Left lobe of liver (tissue), 1 donor: ENCODE data around the genes DBN1, N4BP3 and CLK4.

DNA sequence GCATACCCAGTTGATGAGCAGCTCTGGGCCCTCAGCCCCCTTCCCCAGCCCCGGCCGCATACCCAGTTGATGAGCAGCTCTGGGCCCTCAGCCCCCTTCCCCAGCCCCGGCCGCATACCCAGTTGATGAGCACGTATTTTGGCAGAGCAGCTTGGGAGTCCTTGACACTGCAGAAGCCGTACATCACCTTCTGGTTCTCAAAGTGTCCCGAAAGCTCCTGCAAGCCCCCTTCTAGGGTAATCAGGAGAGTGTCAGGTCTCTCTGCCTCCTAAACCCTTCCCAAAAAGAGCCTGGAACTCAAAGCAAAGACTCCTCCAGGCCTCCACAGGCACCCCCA is 5.5 kb downstream of the DBN1 start:
- PRO-cap: no peak

DNA sequence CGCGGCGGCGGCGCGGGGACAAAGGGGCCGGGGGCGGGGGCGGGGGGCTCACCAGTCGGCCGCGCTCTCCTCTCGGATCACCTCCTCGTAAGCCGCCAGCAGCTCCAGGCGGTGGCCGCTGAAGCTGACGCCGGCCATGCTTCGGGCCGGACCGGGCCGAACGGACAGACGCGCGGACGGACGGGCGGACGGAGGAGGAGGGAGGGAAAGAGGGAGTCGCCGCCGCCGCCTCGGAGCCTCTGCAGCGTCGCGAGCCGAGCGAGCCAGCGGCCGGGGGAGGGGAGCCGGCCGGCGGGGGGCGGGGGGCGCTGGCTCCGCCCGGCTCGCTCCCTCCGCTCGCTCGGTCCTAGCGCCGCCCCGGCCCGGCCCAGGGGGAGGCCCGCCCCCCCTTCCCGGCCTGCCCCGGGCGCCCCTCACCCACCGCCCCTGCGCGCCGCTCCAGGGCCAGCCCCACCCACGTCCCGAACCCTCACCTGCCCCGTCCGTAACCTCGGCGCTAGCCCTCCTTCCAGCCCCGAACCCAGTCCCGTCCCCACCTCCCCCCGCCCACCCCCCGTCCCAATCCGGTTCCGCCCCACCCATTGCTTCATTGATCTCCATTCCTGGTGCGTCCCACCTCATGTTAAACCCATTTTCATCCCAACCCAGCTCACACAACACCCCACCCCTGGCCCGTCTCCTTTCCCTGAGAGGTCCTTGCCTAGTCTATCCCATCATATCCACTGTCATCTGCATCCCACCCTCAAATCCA is at the start of gene DBN1:
Gene DBN1, minus strand, starts transcription at position 251 of the 751 bp plus-strand sequence.
- PRO-cap: unidirectional peak, minus-strand start at position 241 of the sequence

DNA sequence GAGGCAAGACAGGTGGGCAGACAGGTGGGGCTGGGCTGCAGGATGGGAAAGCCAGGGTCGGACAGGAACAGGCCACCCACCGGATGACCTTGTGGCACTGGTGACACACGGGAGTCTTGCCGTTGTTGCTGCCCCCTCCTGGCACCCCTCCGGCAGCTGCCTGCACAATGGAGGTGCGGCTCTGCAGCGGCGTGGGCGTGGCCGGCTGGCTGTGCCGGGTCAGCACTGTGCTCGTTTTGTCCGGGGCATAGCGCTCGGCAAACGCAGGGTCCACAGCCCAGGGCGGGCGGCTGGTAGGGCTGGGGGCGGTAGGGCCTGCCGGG is 8.1 kb downstream of the PDLIM7 start:
- PRO-cap: no peak

- PRO-cap: no peak
These were observed 307 bp downstream of the DDX41 start for GRCh38 chr5:177516448-177516859.

GRCh38 chr5:177532328-177532786 is 15.6 kb upstream of the DDX41 start:
- PRO-cap: no peak

GRCh38 chr5:177552839-177553678 is 1.3 kb downstream of the FAM193B start:
- PRO-cap: bidirectional peak, plus-strand start at chr5:177553001, minus-strand start at chr5:177552998; unidirectional peak, plus-strand start at chr5:177553001; unidirectional peak, plus-strand start at chr5:177553075; unidirectional peak, plus-strand start at chr5:177553546

- PRO-cap: no peak
These were observed 89.1 kb downstream of the B4GALT7 start for GRCh38 chr5:177689034-177689428.

DNA sequence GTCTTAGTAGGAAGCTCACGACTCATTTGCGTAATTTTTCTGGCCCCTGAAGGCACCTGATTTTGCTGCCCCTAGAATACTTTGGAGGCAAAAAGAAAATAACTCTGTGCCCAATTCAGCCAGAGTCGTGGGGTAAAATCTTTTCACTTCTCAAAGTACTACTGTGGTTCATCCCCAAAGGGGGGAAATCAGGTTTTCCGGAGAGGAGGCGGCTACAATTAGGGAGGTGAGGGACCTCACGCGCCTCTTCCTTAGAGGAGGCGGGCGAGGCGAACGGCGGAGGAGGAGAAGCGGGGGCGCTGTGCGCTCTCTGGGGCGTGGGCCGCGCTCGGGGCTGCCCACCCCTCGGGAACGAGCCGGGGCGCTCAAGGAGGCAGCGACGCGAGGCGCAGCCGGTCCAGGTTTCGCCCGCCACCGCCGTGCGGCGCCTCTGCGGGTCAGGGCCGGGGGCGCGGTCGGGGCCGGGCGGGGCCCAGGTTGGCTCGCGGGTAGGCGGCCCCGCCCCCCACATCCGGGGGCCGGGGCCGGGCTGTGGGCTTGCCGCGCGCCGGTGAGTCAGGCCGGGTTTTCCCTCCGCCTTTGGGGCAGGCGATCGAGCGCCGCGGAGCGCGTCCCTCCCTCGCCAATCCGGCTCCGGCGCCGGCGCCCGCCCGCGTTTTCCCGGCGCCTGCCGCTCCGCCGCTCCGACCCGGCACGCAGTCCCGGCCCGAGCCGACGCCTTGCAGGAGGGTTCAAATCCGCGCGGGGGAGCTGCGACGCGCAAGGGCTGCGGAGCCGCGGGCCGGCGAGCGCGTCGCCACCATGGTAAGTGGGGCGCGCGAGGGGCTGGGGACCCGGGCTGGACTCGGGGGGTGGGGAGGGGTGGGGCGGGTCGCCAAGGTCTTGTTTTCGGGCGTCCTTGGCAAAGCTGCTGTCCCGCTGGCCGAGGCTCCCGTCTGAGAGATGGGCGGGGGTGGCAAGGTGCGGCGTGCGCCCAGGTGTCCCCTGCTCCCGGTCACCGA is at the start of gene N4BP3:
Gene N4BP3, plus strand, starts transcription at position 565 of the 1,001 bp plus-strand sequence.
- PRO-cap: no peak

DNA sequence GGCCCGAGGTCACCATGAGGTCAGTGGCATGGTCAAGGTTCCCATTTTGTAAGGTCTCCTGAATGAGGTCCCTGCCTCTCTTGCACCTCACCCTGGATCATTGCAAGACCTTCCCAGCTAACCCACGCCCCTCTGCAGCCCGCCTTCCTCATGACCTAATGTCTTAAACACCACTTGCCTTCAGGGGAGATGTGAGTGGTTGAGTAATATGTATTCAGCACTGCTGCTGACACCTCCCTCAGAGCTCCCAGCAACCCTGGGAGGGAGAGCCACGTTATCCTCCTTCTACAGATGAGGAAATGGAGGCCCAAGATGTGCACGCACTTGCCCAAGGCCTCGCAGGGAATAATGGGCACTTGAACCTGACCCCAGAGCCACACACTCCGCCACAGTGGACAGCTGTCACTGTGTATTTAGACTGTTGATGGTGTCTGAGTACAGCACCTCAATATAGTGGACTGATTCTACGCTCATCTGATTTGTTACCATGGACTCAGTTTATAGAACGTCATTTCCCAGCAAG is 7.2 kb downstream of the NHP2 start:
- PRO-cap: no peak

- PRO-cap: bidirectional peak, plus-strand start at chr5:178204533, minus-strand start at chr5:178204365
These were observed 203 bp upstream of the HNRNPAB start for GRCh38 chr5:178204215-178204445.

GRCh38 chr5:178209157-178209592 is 4.8 kb downstream of the HNRNPAB start:
- PRO-cap: no peak

GRCh38 chr5:178212780-178213643 is 8.7 kb downstream of the HNRNPAB start:
- PRO-cap: bidirectional peak, plus-strand start at chr5:178213369, minus-strand start at chr5:178213370

DNA sequence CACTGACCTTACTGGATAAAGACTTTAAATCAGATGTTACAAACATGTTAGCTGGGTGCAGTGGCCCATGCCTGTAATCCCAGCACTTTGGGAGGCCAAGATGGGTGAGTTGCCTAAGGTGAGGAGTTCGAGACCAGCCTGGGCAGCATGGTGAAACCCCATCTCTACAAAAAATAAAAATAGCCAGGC is 12.3 kb downstream of the HNRNPAB start:
- PRO-cap: no peak

DNA sequence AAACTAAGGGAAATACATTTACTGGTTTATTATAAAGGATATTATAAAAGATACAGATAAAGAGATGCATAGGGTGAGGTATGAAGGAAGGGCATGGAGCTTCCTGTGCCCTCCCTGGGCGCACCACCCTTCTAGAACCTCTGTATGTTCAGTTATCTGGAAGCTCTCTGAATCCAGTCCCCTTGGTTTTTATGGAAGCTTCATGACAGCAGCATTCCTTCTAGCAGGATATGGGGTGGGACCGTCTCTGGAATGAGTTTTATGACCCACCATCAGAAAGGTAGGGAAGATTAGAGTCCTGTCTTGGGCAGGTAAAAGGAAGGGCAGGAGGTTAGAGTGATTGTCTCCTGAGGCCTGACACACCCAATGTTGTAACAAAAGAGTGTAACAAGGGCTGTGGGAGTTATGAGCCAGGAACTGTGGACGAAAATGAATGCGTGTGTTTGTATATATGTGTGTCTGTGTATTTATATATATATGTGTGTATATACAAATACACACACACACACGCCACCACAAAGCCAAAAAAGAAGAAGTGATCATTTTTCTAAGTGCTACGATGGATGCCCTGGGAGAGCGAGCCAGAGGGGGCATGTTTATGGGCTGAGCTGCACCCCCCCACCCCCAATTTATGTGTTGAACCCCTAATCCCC is 6.0 kb downstream of the PHYKPL start:
- PRO-cap: no peak

DNA sequence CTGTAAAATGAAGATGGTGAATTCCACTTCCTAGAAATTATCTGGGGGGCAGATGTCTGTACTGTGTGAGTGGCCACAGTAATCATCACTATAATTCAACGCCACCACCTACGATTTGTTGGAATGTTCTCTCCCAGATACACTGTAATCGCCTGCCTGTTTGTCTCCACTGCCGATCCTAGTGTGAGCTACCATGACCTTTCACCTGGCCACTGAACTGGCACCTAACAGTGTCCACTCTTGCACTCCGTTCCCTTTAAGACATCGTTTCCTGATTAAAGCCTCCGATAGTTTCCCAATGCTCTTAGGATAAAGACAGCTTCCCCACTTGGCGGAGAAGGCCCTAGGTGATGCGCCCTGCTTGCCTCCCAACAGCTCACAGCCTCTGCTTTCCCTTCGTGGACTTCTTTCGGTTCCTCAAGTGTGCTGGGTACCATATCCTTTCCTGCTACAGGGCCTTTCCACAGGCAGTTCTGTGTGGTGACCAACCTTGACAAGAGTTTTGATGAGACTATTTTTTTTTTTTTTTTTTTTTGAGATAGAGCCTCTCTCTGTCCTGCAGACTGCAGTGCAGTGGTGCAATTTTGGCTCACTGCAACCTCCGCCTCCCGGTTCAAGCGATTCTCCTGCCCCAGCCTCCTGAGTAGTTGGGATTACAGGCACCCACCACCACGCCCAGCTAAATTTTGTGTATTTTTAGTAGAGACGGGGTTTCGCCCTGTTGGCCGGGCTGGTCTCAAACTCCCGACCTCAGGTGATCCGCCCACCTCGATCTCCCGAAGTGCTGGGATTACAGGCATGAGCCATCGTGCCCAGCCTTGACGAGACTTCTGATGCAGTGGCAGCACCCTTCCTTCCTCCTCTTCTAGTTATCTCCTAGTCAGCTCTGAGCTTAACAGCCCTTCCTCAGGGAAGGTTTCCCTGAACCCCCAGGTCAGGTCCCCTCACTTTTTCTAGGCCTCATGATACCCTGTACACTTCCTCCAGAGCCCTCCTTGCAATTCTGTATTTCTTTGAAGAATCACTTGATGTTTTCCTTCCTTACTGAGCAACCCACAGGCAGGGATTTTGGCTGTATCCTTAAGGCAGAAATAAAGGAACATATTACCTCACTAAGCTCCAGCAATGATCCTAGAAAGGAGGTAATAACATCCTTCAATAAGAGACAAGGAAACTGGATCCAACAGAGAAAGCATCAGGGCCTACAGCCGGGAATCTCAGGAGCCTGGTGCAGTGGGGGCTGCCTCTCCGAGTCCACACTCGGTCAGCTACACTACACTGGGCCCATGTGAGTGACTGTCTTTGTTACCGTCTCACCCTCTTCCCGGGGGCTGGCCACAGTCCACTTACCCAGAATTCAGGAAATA is 3.5 kb downstream of the PHYKPL start:
- PRO-cap: no peak

DNA sequence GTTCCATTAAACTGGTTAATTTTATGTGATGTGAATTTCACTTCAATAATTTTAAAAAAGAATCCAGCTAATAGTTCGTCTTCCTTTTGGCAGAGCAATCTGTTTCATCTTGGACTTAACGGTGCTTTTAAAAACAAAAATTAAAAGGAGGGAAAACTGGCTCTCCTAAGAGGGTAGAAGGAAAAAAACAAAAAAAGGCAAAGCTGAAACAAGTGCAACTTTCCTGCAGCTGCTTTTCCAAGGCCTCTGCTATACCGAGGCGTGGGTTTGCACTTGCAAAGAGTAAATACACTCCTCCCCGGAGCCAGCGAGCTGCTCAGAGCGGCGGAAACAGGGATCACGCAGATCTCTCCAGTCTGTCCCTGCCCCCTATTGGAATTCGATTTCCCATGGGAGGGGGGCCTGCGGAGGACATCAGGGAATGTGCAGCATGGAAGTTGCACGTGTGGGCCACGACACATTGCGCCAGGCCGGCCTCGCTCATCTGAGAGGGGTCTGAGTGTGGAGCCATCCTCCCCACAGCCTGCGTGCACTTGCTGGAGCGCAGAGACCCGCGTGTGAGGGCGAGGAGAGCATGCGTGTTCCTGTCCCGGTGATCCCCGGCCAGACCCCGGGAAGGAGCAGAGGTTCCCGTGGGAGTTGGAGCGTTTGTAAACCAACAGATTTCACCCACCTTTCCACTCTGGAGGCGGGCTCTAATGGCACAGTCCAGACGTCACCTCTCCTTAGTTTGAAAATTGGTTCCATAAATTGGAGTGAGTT is 104.3 kb upstream of the PHYKPL start:
- PRO-cap: no peak

DNA sequence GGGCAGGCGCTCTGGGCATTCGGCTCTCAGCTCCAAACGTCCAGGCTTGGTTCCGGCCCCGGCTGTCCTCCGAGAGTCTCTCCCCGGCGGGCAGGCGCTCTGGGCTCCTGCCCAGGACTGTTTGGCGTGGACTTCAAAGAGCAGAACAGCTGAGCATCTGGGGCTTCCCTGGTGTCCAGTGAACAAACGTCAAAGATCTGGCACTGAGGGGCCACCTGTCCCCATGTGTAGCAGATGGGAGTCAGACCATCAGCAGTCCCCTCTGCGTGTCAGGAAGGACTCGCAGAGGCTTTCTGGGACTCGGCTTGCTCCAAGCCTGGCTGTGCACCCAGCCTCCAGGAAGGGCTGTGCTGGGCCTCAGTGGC is 164.1 kb upstream of the PHYKPL start:
- PRO-cap: no peak

DNA sequence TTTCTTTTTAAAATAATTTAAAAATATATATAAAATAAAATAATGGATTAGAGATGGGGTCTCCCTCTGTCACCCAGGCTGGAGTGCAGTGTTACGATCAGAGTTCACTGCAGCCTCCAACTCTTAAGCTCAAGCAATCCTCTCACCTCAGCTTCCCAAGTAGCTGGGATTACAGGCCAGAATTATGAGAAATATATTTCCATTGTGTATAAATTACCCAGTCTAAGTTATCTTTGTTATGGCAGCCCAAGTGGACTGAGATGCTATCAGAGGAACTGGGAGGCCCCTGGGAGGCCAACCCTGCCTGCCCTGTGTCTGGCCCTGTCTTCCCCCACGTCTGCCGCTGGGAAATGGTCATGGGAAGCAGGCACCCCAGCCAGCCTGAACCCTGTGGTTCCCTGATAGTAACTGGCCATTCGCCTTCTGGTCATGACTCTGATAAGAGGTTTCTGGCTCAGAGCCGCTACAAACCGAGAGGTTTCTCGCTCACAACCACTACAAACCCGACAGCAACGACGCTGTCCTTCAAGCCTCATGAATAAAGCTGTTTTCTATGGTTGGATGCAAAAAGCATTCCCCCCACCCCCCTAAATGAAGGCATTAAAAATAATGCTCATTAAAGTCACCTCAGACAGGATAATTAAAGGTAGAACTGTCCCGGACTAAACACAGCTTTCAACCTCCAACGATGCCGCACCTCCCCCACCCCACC is 141.1 kb downstream of the COL23A1 start:
- PRO-cap: no peak

DNA sequence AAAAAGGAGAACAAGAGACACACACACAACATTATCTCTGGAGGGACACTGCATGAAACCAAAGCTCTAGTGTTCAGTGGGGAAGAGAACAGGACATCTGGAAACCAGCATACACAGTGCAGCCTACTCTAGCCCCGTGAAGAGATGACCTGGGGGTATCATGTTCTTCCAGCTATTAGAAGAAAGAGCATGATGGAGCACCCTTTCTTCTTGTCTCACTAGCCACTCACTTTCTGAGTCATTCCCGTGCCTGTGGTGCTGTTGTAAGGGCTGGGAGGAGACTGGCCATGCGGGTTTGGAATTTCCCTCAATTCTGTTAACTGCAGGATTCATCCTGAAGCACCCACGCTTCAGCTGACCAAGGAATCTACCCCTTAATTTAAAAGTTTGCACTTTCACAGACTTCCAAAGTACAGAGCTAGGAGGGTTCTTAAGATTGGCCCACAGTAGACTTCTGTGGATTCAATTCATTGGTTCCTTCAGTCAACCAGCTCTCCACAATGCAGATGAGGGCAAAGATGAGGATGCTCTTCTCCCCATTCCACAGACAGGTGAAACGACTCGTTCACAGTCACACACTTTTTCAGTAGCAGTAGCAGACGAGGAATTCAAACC is 136.9 kb downstream of the COL23A1 start:
- PRO-cap: no peak

DNA sequence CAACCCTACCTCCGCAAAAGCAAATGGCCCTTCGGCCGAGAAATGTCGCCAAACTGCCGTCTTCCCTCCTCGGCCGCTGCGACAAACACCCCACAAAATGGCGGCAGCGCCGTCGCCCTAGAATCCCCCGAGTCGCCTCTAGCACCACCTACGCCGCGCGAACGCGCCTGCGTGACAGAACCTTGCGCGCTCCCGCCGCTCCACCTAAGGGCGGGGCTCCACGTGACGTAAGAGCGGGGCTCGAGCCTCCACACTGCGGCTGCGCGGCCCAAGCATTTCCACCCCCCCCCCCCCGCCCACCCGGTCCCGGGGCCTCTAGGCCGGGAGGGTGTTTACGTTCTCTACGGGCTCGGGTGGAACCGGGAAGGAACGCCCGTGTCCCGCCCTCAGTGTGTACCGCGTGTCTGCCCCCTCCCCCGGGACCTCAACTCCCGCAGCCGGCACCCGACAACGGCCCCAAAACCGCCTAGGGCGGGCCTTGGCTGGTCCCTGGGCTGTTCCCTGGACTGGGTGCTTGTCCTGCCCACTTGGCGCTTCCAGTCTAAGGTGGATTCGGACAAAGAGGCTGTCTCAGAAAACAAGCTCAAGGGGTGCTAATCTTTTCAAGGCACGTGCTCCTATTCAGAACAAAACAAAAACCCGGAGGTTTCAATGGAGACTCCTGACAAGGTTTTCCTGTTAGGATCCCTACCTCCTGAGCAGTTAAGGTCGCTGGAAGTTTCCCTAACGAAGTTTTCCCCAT is at the start of gene CLK4:
Gene CLK4, minus strand, starts transcription at position 114 of the 742 bp plus-strand sequence.
- PRO-cap: bidirectional peak, plus-strand start at position 344 of the sequence, minus-strand start at position 140 of the sequence